ENCODE data around the gene C2orf15.

DNA sequence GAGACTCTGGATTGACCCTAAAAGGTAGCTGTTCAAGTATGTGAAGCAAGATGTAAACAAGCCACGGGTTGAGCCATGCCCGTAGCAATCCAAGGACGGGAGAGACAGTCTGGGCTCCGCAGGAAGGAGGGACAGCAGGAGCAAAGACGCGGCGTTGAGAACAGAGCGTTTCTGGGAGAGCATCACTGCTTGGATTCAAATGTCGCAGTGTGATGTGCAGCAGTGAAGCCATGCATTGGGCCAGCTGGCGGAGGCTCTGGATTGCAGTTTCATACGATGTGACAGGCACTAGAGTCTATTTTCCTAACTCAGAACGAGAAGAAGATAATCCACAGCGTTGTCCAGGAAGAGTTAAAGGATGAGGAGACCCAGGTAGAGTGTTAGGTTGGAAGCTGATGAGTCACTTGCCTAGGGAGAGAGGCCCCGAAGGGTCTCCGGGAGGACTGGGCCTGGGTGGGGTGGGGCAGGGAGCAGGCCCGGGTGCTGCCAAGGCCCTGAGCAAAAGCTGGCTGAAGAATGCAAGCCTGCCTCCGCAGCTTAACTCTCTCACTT is 17.6 kb upstream of the SEMA4C start:
- PRO-cap: no peak

GRCh38 chr2:96924031-96924705 is 54.3 kb upstream of the SEMA4C start:
- PRO-cap: no peak

GRCh38 chr2:97103283-97103728 is 8.6 kb upstream of the FAHD2B start:
- PRO-cap: no peak

- PRO-cap: no peak
Measured at GRCh38 chr2:97179652-97180467, 66.9 kb downstream of the ANKRD36 start.

- PRO-cap: no peak
Measured at GRCh38 chr2:97302925-97303216, 189.9 kb downstream of the ANKRD36 start.

DNA sequence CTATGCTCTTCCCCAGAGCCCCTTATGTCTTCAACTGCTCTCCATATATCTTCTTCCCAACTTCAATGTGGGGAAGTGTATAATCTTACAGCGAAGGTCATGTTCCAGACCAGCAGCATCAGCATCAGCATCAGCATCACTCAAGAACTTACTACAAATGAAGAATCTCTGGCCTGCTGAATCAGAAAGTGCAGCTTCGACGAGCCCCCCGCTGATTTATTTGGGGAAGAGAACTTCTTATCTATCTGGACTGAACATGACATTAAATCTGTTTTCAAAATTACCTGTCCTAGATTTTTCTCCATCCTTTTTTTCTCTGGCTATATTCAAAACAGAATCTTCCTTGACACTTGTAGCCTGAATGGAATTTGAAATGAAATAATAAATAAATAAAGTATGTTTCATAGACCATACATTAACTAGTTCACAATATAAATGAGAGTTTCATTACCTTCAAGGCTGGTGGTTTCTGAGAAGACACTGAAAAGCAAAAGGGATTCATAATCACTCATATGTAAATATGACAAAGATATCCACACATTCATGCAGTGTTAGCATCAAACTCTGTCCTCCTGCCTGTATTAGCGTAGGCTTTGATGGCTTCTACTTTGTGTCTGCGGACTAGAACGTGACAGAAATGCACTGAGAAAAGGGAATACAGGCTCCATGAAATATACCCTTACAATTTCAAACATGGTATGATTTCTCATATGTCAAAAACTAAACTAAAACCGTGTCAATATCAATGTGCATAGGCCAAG is 40.4 kb downstream of the ANKRD36B start:
- PRO-cap: no peak

- PRO-cap: no peak
Measured at GRCh38 chr2:97760488-97761387, 47.4 kb downstream of the ZAP70 start.

DNA sequence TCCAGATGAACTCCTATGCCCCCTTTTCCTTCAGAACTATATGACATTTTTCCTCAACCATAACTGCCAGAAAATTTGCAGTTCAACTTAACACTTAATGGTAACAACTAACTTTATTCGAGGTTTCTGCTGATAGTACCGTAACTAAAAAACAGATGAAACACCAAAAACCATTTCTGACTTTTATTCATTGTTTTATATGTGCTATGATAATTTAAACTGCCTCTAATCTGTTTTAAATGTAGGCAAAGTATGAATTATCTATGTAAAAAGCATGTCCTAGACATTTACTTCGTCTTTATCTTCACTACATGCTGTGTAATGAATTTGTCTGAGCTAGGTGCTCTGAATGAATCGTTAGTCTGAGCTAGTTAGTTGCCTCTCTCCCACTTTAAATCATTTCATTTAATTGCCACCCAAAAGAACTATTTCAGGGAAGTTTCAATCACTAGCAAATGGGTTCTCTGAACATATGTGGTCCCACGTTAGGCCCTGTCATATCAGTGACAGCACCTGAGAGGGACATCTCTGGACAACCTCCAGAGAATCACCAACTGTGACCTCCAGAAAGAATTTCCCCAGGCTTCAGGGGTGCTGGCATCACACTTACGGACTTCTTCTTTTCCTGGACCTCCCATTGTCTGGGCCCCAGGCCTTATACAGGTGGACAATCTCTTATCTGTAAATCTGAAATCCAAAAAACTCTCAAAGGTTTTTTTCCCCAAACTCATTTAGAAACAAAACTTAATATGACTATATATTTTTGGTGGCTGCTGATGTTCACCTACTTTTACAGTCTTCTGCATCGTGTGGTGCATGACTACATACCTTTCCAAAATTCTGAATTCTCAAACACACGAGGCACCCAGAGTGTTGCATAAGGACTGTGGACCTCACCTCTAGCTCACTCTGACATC is 73.8 kb downstream of the ZAP70 start:
- PRO-cap: no peak

- PRO-cap: no peak
Measured at GRCh38 chr2:97886202-97887093, 109.3 kb downstream of the TMEM131 start.

- PRO-cap: no peak
Measured at GRCh38 chr2:98436628-98437623, 7.7 kb upstream of the INPP4A start.

DNA sequence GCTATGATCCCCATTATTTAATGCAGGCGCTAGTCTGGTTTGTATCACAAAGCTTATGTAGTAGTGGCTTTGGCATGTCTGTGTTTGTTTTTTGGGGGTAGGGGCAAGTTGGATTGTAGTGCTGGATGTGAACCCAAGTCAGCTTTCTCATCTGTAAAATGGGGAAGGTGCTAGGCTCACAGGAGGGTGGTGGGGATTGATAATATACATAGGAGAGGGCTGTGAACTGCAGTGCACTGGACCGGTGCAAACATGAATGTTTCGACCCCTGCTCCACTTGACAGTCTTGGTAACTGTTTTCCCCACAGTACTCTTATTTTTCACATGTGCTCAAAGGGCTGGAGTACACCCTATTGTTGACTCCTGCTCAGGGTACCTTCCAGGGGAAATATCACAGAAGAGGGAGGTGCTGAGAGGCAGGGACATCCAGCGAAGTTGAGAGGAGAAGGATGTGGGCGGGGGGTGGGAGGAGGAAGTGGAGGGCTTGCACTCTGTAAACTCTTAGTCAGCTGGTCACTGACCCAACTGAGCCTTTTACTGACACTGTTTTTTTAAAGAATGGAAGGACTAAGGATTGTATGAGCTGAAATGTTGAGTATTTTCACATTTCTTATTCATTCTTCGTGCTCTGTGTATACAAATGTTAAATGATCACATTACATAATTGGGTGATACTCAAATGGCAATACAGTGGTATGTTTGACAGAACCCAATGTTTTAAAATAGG is 9.8 kb downstream of the INPP4A start:
- PRO-cap: no peak

DNA sequence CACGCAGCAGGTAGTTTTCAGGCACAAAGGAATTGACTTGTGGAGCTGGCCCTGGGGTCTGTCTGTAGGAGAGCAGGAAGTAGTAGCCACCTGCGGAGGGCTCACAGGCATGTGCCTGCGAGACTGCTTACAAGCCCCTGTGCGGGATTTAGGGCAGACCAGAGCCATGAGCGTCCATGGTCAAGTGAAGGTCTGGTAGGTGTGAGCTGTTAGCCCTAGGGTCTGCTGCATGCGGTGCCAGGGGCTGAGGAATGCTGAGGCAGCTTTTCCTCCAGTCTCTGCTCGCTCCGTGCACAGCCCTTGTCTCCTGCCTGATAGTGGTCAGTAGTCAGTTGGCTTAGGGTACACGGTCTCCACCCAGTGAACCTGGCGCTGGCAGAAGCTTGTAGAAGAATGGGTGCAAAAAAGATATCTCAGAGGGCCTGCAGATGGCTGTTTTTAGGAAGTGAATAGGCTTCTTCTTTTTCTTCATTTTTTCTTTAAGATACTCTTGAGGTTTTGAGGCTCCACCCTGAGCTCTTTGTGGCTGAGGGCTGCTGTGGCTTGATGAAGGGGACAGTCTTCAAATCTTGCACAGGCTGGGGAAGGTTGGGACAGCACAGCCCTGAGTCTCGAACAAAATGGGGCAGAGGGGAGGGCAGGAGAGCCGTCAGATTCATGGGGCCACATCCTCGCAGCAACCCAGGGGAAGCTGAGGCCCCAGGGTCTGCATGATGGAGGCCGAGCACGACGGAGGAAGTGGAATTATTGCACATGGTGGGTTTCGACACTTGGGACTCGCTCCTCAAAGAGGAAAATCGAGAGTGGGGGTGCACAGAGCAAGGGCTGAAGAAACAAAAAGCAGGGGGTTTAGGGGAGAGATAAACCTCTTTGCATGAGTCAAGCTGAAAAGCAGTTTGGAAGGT is 19.2 kb downstream of the INPP4A start:
- PRO-cap: no peak

GRCh38 chr2:98564637-98565175 is 43.6 kb downstream of the COA5 start:
- PRO-cap: no peak

GRCh38 chr2:98634252-98634935 is 26.0 kb downstream of the UNC50 start:
- PRO-cap: no peak

GRCh38 chr2:98661915-98662312 is 53.5 kb downstream of the UNC50 start:
- PRO-cap: no peak

- PRO-cap: no peak
Measured at GRCh38 chr2:98766240-98766597, 35.3 kb upstream of the MGAT4A start.

DNA sequence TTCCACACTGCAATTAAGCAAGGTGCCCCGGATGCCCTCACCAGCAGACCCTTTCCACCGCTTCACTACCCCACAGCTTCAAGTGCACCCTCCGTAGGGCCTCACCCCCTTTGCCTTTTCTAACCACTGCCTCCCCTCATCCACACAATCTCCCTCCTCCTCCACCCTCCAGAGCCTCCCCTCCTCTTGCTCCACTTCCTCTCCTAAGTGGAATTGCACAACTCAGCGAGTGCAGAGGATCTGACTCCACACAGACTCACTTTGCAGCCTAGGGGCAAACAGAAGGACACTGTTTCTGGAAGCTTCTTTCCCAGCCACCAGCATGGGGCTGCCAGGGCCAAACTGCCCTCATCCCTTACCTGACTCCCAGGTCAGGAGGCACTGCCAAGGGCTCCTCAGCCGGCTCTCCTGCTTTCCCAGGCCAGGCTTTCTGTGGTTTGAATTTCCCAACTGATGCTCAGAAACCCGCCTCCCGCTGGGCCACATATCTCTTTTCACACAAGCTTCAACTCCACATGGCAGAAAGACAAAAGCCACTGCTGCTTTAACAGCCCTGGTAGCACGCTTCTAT is 74.6 kb upstream of the MGAT4A start:
- PRO-cap: no peak

DNA sequence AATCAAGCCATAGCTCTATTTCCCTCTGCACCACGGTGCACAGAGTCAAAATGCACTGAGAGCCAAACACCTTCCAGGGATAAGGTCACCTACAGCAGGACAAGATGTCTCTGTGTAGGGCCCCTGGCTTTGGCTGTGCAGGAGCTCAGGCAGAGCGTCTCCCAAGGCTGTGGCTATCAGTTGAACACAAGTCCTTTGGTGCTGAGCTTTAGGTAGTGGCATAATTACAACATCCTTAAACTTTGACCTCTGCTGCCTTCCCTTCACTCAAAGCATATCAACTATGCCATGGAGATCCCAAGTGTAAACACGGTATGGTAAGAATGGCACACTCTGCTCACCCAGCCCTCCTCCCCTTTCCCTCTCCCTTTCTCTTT is 67.6 kb downstream of the CRACDL start:
- PRO-cap: no peak

DNA sequence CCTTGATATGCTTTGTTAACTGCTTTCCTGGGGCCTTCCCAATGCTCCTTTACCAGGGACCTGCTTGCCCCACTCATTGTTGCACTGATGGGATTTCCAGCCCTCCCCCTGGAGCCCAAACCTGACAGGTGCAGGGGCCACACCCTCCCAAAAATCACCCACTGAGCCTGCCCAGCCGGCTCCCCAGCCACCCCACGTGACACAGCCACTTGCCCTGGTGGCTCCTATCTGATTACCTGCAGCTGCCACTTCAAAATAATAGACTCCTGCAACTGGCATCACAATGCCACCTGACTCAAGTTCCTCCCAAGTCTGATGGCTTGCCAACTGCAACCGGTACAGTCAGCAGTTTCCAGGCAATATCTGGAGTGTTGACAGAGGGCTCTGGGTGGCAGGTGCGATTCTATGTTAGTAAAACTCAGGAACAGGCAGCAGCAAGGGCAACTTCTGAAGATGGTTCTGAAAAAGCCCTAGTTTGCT is 66.2 kb downstream of the CRACDL start:
- PRO-cap: no peak

GRCh38 chr2:99140986-99142140 is at the start of gene C2orf15:
Gene C2orf15, plus strand, starts transcription at chr2:99141707.
- PRO-cap: bidirectional peak, plus-strand start at chr2:99141238, minus-strand start at chr2:99141149